Pericardium fibroblast (primary cell): ENCODE measurements around a stretch of chr10.

- RAMPAGE, long total RNA: no peak
These were observed 55.9 kb downstream of the CELF2 start for GRCh38 chr10:11073444-11074027.

DNA sequence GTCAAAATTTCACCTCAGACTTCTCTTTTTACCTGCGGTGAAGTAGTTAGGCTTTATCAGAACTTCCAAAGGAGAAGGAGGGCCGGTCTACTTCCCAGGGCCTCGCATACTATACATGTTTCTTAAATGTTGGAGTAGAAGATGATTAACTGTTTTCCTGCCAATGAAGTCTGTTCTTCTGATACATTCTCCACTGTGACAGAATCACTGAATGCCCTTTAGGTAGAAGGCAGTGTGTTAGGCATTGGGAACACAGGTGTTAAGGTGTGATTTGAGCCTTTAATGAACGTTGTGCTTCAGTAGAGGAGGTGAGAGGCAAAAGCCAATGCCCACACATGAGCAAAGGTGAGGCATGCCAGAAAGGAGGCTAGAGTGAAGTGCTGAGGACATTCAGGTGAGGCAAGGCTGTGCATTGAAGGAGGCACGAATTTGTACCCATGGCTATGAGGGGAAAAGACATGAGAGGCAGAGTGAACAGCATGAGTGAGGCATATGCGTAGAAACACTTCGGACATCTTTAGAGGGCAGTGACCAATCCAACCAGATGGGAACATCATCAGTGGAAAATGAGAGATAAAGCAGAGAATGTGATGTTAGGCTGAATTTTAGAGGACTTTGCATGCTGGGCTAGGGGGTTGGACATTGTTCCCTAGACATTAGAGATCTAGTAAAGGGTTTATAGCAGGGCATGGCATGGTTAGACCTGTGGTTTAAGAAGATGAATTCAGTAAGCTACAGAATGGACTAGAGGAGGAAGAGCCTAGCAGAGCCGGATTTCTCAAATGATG, 70.3 kb downstream of the CELF2 start:
- RAMPAGE, long total RNA: no peak

- RAMPAGE, long total RNA: no peak
These were observed 139.9 kb downstream of the CELF2 start for GRCh38 chr10:11157604-11158012.

GRCh38 chr10:11166777-11167810, 149.4 kb downstream of the CELF2 start:
- RAMPAGE, long total RNA: no peak

GRCh38 chr10:11177689-11178436, 160.2 kb downstream of the CELF2 start:
- RAMPAGE, long total RNA: no peak

GRCh38 chr10:11280777-11281909, 263.5 kb downstream of the CELF2 start:
- RAMPAGE, long total RNA: no peak

DNA sequence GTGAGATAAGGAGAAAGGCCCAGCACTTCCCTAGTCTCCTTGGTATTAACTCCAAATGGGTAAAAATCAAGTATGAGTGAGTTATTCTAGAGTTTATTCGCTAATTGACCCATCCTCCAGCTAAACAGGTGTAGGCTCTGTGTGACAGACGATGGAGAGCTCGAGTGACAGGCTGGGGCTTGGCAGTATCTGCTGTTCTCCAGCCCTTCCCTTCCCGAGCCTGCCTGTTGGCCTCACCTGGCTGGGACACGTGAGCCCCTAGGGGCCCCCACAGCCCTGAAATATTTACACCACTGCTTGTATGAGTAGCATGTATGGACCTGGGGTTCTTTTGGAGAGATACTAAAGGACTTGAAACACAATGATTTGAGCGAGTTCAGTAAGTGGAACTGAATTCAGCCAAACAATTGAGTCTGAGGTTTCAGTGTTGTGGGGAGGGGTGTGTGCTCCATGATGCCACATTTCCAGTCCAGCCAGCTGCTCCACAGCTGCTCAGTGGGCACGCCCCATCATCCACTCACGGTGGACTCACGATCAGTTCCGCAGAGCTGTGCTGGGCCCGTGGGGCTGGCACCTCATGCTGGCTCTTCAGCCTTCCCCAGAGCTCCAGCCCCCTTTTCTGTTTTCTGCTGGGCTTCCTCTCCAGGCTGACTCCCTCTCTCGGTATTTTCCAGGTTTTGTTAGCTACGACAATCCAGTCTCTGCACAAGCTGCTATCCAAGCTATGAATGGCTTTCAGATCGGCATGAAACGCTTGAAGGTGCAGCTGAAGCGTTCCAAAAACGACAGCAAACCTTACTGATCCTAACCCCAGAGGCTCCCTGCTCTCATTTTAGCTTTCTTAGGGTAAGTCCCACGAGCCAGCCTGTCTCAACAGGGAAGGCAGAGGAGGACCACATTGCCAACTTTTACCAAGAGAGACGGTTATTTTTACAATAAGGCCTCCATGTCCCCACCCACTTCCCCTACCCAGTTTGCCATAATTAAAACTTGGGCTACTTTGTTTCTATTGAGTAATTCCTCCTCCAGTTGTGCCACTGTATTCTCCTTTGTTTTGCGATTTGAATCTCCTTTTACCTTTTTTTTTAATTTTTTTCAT, 282.8 kb downstream of the USP6NL start:
- RAMPAGE, long total RNA: no peak

- RAMPAGE, long total RNA: no peak
These were observed 156.8 kb downstream of the USP6NL start for GRCh38 chr10:11454161-11455610.

GRCh38 chr10:11589263-11590118, 22.0 kb downstream of the USP6NL start:
- RAMPAGE, long total RNA: no peak

GRCh38 chr10:11793658-11794343, 29.4 kb upstream of the PROSER2 start:
- RAMPAGE, long total RNA: no peak

GRCh38 chr10:11825499-11826552, 2.7 kb downstream of the PROSER2 start:
- RAMPAGE, long total RNA: no peak

GRCh38 chr10:11869765-11870930, 47.0 kb downstream of the PROSER2 start:
- RAMPAGE, long total RNA: no peak

- RAMPAGE, long total RNA: no peak
These were observed 71.9 kb downstream of the PROSER2 start for GRCh38 chr10:11894985-11895560.

DNA sequence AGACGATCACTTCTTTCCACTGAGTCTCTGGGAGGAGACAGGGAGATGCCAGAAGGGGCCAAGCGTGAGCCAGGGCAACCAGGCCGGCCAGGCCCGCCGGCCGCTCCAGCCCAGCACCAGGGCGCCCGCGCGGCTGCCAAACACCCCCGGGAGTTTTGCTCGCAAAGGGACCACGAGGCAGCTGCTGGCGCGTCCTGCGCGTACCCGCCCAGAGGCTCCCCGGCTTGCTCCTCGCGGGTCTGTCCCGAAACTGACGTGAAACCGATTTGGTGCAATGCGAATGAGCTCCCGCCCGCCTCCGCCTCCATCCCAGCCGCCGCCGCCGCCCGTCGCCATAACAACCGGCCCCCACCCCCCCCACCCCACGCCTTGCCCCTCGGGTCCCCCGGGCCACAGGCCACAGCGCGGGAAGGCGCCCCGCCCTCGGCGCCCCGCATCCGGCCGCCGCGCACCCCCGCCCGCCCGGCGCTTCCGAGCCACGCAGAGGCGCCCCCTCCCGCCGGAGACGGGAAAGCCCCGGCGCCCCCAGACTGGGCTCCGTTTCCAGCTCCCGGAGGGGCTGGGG, 545 bp upstream of the CAMK1D start:
- RAMPAGE, long total RNA: no peak

DNA sequence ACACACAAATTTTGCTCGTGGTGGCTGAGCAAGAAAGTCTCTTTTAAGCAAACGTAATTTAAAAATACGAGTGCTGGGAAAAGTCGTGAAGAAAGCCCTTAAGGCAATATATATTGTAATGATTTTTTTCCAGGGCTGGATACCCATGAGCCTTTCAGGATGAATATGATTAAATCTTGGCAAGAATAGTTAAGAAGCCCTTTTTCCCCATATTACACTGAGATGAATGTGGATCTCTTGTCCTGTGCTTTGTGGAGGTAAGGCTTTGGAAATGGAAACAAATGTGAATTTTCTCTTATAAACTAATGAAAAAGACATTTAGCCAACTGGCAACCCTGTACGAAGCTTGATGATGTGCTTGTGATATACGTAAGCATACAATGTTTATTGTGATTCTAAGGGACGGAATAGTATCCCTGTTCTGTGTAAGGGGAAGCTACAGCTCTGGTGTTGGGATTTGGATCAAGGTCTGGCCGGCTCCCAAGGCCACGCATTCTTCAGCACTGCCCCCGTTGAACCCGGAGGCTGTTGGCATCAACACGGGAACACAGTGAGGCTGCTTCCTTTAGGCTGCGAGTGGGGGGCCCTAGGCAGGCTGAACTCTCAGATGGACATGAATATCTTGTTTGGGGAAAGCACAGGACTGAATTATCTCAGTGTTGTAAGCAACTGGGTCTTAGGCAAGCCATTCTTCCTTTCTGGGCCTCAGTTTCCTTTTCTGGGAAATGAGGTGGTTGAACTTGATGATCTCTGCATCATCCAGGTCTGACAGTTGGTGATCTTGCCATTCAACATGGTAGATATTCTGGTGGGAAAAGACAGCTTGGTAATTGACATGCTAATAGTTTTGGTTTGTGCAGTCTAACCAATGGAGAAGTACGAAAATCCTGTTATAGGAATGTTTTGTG, 180.6 kb downstream of the CAMK1D start:
- RAMPAGE, long total RNA: no peak

GRCh38 chr10:12768103-12769120, 233.1 kb downstream of the CCDC3 start:
- RAMPAGE, long total RNA: no peak

- RAMPAGE, long total RNA: no peak
These were observed 187.6 kb downstream of the CCDC3 start for GRCh38 chr10:12813852-12814317.

GRCh38 chr10:13634191-13634647, 47.5 kb downstream of the PRPF18 start:
- RAMPAGE, long total RNA: no peak

GRCh38 chr10:13684293-13685019, 97.7 kb downstream of the PRPF18 start:
- RAMPAGE, long total RNA: no peak

DNA sequence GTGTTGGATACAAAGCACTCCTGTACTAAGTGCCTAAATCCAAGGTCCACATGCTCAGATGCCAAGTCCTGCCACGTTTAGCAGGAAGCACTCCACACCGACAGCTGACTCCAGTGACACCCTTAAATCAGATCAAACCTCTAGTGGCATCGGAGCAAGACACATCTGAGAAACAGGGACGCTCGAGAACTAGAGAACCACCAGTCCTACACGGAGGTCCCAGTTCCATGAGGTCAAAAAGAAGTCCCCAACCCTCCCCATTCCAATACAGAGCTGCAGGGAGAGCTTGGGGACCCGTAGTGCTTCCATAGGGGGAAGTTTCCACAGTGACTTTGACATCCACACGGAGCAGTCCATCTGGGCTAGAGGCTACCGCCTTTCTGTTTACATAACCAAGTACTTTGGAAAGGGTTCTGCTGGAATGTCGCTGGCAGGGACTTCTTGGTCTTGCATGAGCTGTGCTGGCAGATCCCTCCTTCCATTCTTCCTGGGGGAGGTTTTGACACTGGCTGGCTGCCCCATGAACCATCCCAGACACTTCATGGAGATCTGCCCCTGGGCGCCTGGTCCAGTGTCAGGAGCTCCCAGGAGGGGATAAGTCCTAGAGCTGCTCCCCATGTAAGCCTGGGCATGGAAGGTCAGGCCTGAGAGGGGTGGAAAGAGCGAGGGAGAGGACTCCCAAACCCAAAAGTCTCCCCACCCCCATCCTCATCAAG, 290.7 kb downstream of the PRPF18 start:
- RAMPAGE, long total RNA: no peak